SJSA1 (cell line): ENCODE results near the genes CCR3, RTP3 and TMIE.

DNA sequence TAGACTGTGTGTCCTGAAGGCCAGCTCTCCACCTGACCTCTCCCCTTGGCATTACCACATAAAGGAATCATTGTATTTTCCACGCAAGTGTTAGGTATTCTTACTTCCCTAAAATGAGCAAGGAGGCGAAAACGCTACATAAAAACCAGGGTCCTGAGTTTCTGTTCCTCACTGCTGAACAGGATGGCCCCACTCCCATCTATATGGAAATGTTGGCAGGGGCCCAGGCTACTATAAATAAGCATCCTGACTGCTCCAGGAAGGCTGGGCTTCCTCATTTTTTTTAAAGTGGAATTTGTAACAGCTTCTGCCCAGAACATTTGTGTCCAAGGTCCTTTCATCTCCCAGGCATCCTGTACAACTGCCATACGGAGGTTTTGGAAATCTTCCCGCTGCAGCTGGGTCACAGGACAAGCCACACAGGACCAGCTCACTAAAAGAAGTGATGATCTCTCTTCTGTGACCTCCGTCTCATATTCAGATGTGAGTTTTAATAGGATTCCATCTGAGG, 56.5 kb upstream of the LIMD1 start:
- RAMPAGE, long total RNA = no peak

GRCh38 chr3:45545987-45546740, 48.4 kb upstream of the LIMD1 start:
- RAMPAGE, long total RNA = no peak

DNA sequence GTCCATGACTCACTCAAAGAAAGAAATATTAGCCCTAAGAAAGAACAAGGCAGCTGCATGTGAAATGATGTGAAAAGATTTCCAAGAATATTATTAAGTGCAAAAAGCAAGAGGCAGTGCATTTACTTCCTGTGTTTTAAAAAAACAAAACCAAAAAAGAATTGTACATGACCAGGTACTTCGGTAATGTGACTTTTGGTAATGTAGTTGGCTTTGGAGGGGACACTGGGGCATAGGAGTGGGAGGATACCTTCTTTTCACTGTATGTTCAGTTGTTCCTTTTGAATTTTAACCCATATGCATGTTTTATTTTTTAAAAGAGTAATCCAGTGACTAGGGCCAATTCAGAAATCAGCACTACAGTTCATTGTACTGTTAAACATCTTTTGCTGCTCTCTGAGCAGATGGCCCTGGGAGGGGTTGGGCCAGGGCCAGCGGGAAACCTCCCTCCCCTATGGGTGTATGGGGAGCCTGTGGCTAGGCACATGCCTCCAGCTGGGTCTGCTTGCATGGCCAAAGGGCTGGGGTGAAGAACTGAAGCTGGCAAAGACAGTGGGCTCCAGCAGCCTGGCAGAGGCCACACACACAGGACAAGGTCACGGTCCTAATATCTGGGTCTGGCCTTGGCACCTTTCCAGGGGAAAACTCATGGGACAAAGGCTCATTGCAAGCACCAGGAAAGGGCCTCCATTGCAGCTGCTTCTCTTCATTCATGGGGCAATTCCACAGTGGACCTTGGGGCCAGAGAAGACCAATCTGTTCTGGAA, 11.7 kb upstream of the LIMD1 start:
- RAMPAGE, long total RNA = no peak

- RAMPAGE, long total RNA = no peak
Measured at GRCh38 chr3:45679506-45680372, 9.5 kb upstream of the SACM1L start.

- RAMPAGE, long total RNA = no peak
Measured at GRCh38 chr3:45736578-45737032, 47.4 kb downstream of the SACM1L start.

GRCh38 chr3:45953240-45953909, 10.1 kb downstream of the CXCR6 start:
- RAMPAGE, long total RNA = no peak

GRCh38 chr3:45967254-45968525, 24.4 kb downstream of the CXCR6 start:
- RAMPAGE, long total RNA = no peak

- RAMPAGE, long total RNA = no peak
Measured at GRCh38 chr3:45972353-45973450, 22.9 kb downstream of the FYCO1 start.

DNA sequence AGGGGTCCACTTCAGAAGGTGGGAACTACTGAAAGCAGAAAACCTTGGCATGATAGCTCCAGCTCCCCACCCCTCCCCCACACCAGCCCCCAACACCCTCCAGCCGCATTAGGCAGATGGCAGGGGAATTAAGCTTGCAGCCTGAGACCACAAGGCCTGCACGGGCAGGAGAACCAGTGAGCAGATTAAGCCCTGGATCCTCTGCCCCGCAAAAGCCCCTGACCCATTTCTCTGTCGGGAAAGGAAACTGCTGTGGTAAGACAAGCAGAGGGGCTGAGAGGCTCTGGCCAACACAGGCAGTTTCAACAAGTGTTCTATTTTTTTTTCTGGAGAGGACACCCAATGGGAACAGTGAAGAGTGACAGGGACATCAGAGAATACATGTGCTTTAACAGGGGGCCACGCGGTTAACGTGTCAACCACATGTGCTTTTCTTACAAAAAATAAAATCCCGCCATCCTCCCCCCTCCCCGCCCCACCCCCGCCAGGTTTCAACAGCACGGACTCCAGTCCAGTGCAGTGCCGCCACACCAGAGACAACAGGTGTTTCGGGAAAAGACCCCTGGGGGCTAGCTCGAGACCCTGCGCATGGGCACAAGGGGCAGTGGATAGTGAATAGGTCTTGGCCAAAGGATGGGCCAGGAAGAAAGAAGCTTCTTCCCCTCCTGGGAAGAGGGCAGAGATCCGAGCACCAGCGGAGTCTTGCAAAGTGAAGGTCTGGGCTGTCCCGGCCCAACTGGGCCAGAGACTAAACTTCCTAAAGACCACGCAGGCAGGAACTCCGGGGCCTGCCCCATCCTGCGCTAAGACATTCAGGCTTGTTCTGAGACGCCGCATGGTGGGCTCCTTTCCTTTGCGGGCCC, 814 bp downstream of the FYCO1 start:
- RAMPAGE, long total RNA = no peak

- RAMPAGE, long total RNA = no peak
Measured at GRCh38 chr3:46092734-46093121, 65.4 kb upstream of the XCR1 start.

DNA sequence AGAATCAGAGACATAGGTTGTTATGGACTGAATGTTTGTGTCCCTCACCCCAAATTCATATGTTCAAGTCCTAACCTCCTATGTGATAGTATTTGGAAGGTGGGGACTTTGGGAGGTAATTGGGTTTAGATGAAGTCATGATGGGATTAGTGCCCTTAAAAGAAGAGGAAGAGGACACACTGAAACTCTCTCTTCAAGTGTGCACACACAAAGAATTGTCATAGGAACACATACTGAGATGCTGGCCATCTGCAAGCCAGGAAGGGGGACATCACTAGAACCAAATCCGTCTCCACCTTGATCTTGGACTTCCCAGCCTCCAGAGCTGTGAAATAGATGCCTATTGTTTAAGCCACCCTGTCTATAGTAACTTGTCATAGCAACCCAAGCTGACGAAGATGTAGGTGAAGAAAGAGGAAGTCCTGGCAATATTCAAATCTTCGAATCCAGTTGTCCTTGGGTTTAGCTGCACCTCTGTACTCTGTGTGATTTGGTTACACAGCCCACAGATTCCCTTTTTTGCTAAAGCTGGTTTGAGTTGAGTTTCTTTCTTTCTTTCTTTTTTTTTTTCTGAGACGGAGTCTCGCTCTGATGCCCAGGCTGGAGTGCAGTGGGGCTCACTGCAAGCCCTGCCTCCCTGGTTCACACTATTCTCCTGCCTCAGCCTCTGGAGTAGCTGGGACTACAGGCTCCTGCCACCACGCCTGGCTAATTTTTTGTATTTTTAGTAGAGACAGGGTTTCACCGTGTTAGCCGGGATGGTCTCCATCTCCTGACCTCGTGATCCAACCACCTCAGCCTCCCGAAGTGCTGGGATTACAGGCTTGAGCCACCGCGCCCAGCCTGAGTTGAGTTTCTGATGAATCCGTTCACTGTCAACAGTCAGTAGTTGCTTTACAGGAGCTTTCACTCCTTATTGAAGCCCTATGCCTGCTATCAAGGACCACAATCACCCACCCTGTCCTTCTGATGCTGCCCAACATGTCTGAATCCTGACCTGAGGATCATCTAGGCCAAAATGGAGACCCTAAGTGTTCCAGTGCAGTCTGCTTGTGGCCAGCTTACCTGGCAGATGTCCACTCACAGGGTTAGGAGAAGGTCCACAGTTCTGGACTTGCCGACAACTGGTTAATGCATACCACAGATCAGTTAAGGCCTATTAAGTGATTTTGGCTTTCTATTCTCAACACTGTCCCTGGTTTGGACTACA, 68.2 kb upstream of the XCR1 start:
- RAMPAGE, long total RNA = no peak

DNA sequence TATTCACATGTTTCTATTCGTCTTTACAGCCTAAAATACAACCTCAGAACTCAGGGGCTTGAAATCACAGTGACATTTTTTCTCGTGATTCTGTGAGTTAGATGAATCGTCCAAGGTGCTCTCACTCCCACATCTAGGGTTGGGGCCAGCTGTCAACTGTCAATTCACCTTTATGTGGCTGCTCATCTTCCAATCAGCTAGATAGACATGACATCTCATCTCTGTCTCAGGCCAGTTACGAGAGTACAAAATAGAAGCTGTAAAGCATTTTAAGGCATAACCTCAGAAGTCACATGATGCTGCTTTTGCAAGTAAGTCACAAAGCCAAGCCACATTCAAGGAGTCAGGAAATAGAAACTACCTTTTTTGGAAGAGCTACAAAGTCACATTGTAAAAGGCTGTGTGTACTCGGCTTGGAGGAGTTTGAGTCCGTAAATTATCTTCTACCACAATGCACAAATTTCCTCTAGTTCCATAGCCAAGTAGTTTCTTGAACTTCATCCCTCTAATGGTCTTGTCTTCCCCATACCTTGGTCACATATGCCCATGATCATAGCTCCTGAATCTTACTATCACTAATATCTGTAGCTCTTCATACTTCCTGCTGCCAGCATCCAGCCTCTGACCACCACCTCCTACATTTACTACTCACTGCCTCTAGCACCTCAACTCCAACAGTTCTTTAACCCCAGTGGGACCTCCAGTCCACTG, 5.2 kb upstream of the CCR1 start:
- RAMPAGE, long total RNA = no peak

DNA sequence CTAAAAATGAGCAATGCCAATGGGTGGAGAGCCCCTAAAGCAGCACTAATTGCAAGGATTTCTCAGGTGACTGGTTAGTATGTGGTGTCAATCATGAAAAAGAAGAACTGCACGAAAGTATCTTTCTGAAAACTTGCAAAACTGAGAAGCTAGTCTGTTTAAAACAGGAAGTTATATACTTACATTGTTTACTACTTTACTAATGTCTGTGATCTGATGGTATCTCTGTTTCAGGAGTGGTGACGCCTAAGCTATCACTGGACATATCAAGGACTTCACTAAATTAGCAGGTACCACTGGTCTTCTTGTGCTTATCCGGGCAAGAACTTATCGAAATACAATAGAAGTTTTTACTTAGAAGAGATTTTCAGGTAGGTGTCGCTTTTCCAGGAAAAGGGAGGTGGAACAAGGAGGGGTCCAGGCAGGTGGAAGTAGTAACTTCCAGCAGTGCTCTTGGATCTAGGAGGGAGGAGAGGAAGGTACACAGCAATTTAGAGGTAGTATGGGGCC, at the start of gene CCR3:
TSS of gene CCR3 (plus strand) at position 293 of the 510 bp plus-strand sequence.
- RAMPAGE, long total RNA = no peak

GRCh38 chr3:46497551-46498425, at the start of gene RTP3:
Gene RTP3 (plus strand): TSS chr3:46497976.
- RAMPAGE, long total RNA = no peak

- RAMPAGE, long total RNA = no peak
Measured at GRCh38 chr3:46559966-46560315, 6.2 kb downstream of the LRRC2 start.

- RAMPAGE, long total RNA = no peak
Measured at GRCh38 chr3:46628851-46629443, 16.6 kb downstream of the FAM240A start.

DNA sequence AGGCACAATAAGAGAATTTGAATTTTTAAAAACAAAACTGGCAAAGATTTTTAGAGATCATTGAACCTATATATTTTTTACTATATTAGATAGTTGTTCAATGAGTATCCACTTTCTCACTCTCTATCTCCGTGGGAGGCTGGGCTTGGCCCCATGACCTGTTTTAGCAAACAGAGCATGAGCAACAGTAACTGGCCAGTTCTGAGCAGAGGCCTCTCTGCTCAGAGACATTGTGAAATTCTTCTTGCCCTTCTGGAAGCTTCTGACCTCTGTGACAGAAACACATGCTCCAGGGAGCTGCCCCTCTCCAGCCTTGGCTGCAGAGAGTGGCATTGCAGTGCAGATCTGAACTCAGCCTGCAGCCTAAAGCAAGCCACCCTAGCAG, 20.4 kb downstream of the FAM240A start:
- RAMPAGE, long total RNA = no peak

DNA sequence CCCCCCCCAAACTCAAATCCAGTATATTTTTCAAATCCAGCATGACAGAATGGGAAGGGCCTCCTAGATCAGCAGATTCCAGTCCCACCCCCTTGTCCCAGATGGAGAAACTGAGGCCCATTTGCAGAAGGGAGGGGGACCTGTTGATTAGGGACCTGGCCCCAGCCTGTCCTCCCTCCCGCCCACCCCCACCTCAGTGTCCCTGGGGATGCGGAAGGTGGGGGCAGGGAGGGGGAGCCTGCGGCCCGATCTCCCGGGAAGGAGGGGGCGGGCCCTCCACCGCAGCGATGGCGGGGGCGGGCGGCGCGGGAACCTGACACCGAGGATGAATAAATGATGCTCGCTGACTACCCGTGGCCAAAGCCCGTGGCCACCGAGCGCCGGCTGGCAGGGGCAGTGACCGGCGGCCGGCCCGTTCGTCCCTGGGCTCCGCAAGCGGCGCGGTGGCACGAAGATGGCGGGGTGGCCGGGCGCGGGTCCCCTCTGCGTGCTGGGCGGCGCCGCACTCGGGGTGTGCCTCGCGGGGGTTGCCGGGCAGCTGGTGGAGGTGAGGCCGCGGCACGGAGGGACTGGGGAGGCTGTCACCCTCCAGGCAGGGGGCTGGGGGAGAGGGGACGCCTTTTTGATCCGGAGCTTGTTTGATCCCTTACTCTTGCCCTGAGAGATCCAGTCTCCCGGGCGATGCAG, at the start of gene TMIE:
TSS of gene TMIE (plus strand) at position 359 of the 687 bp plus-strand sequence.
- RAMPAGE, long total RNA = no peak

DNA sequence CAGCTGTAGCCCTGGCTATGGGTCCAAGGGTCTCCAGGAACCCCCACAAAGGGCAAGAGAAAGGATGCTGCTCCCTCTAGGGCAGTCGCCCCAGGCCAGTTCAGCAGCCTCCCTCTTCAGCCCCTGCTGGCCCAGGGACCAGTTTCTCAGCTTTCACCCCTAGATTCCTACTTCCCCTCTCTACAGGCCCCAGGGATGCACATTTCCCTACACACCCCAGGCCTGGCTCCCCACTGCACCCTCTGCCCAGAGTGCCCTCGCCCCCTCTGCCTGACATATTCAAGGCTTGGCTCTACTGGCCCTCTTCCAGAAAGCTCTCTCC, 990 bp upstream of the MYL3 start:
- RAMPAGE, long total RNA = no peak

DNA sequence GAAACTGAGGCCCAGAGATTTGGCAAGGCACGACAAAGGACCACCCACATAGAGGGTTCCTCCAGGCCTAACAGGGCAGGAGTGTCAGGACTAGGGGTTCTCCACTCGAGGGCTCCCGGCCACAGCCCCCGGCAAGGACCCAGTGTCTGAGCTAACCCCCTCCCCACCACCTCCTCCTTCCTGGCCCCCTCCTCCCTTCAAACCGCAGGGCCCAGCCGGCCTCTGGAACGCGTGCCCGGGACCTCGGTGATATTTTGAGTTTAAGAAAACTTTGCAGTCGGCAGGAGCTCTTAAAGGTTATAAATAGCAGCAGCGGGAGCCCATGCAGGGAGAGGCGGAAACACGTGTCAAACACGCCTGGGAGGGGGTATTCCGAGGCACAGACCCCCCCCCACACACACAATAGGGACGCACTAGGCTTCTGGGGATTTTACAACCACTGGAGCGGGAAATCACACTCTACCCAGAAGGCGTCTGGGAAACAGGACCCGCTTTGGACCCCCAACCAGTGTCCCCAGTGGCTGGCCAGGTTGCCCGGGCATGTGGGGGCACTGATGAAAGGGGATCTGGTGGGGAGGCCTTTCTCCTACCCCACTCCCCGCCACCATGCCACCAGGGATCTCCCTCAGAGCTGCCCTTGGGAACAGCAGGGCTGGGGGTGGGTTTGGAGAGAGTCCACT, 3.0 kb upstream of the PTH1R start:
- RAMPAGE, long total RNA = no peak